ENCODE results near the genes PMCH, PAH, NT5DC3 and NFYB.

- PRO-cap, result no peak
CAGE:
- cytosol, long polyA minus RNA, result no peak
- cytosol, long polyA plus RNA, result start-site peak on the minus strand at chr12:102197828-102197840, 98 and 45 reads in 2 replicates
- long polyA plus RNA, result no peak
- nucleus, long polyA minus RNA, result no peak
- nucleus, long polyA plus RNA, result no peak
Observed at GRCh38 chr12:102197557-102197918, at the start of gene PMCH. Gene PMCH, minus strand, starts transcription at chr12:102197833.

- PRO-cap, result no peak
CAGE:
- cytosol, long polyA minus RNA, result no peak
- cytosol, long polyA plus RNA, result no peak
- long polyA plus RNA, result no peak
- nucleus, long polyA minus RNA, result no peak
- nucleus, long polyA plus RNA, result no peak
Observed at GRCh38 chr12:102429604-102430313, 50.6 kb downstream of the IGF1 start.

- PRO-cap, result no peak
CAGE:
- cytosol, long polyA minus RNA, result no peak
- cytosol, long polyA plus RNA, result no peak
- long polyA plus RNA, result no peak
- nucleus, long polyA minus RNA, result no peak
- nucleus, long polyA plus RNA, result no peak
Observed at GRCh38 chr12:102917037-102917937, at the start of gene PAH. Gene PAH, minus strand, starts transcription at chr12:102917244.

DNA sequence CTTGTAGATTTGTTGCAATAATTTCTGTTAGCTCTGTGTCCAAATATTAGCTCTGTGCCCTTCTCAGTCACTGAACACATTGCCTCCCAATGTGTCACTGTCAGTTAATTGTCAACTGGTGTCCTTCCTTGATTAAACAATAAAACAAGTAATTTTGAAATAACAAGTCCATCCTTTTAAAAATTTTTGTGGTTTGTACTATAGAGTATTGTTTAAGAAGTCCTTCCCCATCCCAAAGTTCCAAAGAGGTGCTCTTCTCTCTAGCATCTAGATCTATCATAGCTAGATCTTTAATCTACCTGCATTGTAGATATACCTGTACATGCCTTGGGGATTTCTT, 4.3 kb upstream of the PAH start:
- PRO-cap, result no peak
CAGE:
- cytosol, long polyA minus RNA, result no peak
- cytosol, long polyA plus RNA, result no peak
- long polyA plus RNA, result no peak
- nucleus, long polyA minus RNA, result no peak
- nucleus, long polyA plus RNA, result no peak

GRCh38 chr12:102961092-102961839, 3.8 kb downstream of the ASCL1 start:
- PRO-cap, result no peak
CAGE:
- cytosol, long polyA minus RNA, result no peak
- cytosol, long polyA plus RNA, result no peak
- long polyA plus RNA, result no peak
- nucleus, long polyA minus RNA, result no peak
- nucleus, long polyA plus RNA, result no peak

- PRO-cap, result no peak
CAGE:
- cytosol, long polyA minus RNA, result no peak
- cytosol, long polyA plus RNA, result no peak
- long polyA plus RNA, result no peak
- nucleus, long polyA minus RNA, result no peak
- nucleus, long polyA plus RNA, result no peak
Observed at GRCh38 chr12:103175352-103175998, 218.0 kb downstream of the ASCL1 start.

GRCh38 chr12:103673830-103674438, 86.9 kb downstream of the STAB2 start:
- PRO-cap, result no peak
CAGE:
- cytosol, long polyA minus RNA, result no peak
- cytosol, long polyA plus RNA, result no peak
- long polyA plus RNA, result no peak
- nucleus, long polyA minus RNA, result no peak
- nucleus, long polyA plus RNA, result no peak

- PRO-cap, result no peak
CAGE:
- cytosol, long polyA minus RNA, result no peak
- cytosol, long polyA plus RNA, result no peak
- long polyA plus RNA, result no peak
- nucleus, long polyA minus RNA, result no peak
- nucleus, long polyA plus RNA, result no peak
Observed at GRCh38 chr12:103801974-103802925, 38.8 kb downstream of the NT5DC3 start.

- PRO-cap, result bidirectional peak, plus-strand start at chr12:103841444, minus-strand start at chr12:103841234; unidirectional peak, minus-strand start at chr12:103841798
CAGE:
- cytosol, long polyA minus RNA, result no peak
- cytosol, long polyA plus RNA, result no peak
- long polyA plus RNA, result no peak
- nucleus, long polyA minus RNA, result no peak
- nucleus, long polyA plus RNA, result no peak
Observed at GRCh38 chr12:103841150-103842411, at the start of gene NT5DC3. Gene NT5DC3, minus strand, starts transcription at chr12:103841234.

DNA sequence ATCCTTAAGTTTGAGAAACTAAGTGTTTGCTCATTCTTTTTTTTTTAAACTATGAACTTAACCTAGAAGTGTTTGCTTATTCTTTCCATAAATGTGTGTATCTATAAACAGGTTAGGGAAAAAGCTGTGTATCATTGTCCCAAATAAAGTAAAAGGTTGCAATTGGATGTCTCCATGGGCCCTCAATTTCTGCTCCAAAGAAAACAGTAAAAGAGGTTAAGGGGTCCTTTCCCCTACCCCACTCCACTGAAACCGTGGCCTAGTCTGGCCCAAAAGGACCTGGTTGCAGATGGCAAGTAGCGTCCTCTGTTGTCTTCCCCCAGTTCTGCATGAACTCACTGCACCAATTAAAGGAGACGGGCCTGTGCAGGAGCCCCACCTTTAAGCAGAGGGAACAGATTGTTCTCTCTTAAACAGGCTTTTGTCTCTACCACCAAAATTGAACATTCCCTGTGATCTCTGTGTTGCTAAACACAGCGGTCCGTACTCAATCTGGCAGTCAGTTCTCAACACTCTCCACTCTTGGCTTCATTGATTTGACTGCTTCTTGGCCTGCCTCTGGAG, 7.7 kb upstream of the NT5DC3 start:
- PRO-cap, result no peak
CAGE:
- cytosol, long polyA minus RNA, result no peak
- cytosol, long polyA plus RNA, result no peak
- long polyA plus RNA, result no peak
- nucleus, long polyA minus RNA, result no peak
- nucleus, long polyA plus RNA, result no peak

- PRO-cap, result no peak
CAGE:
- cytosol, long polyA minus RNA, result no peak
- cytosol, long polyA plus RNA, result no peak
- long polyA plus RNA, result no peak
- nucleus, long polyA minus RNA, result no peak
- nucleus, long polyA plus RNA, result no peak
Observed at GRCh38 chr12:103880423-103881259, 39.6 kb upstream of the NT5DC3 start.

DNA sequence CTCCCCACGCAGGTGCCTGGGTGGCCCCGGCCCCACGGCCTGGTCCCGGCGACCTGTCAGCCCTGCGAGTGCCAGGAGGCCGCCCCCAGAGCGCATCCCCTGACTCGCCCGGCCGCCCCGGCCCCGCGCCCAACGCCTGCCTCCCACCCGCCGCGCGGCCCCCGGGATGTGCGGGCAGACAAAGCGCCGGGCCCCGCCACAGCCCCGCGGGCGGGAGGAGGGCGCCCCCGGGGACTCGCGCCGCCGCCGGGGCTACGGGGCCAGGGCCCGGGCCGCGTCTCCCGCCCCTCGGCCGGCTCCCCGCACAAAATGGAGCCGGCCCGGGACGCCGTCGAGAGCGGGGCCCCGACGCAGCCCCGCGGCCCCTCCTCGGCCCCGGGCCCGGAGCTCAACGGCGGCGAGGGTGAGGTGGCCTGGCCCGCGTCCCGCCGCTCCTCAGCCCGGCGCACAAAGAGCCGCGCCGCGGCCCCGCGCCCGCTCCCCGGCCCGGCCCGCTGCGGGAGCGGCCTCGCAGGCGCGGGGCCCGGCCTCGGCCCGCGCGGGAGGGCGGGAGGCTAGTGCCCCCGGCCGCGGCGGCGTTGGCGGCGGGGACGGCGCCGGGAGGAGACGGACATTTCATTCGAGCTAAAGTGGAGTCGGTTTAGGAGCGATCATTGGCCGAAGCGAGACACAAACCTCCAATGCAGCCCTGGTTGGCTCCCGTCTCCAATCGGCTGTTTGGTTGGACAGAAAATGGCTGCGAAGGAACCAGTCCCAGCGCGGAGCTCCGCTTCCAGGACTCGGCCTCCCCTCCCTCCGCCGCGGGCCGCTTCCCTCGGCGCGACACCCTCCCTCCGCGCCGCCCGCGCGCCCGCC, at the start of gene NFYB:
Gene NFYB (minus strand): TSS at position 745 of the 855 bp plus-strand sequence.
- PRO-cap, result bidirectional peak, plus-strand start outside the sequence, minus-strand start at position 715 of the sequence
CAGE:
- cytosol, long polyA minus RNA, result start-site peak on the minus strand centred at position 738 of the sequence, 23 bp wide, 35 reads
- cytosol, long polyA plus RNA, result start-site peak on the minus strand centred at position 738 of the sequence, 68 bp wide, 89 and 155 reads in 2 replicates
- long polyA plus RNA, result start-site peak on the minus strand centred at position 752 of the sequence, 97 bp wide, 122 and 107 reads in 2 replicates
- nucleus, long polyA minus RNA, result start-site peak on the minus strand centred at position 591 of the sequence, 110 bp wide, 25 reads; start-site peak on the minus strand centred at position 722 of the sequence, 17 bp wide, 53 reads
- nucleus, long polyA plus RNA, result start-site peak on the minus strand centred at position 682 of the sequence, 130 bp wide, 35 and 99 reads in 2 replicates

- PRO-cap, result bidirectional peak, plus-strand start at chr12:104288925, minus-strand start at chr12:104288780; bidirectional peak, plus-strand start at chr12:104289143, minus-strand start at chr12:104289114
CAGE:
- cytosol, long polyA minus RNA, result no peak
- cytosol, long polyA plus RNA, result start-site peak on the plus strand at chr12:104288878-104289020, 195 and 195 reads in 2 replicates
- long polyA plus RNA, result start-site peak on the plus strand at chr12:104288919-104288932, 117 and 93 reads in 2 replicates
- nucleus, long polyA minus RNA, result no peak
- nucleus, long polyA plus RNA, result no peak
Observed at GRCh38 chr12:104288401-104289329, 14.9 kb upstream of the EID3 start.

GRCh38 chr12:104664829-104665523, 208.2 kb downstream of the CHST11 start:
- PRO-cap, result no peak
CAGE:
- cytosol, long polyA minus RNA, result no peak
- cytosol, long polyA plus RNA, result no peak
- long polyA plus RNA, result no peak
- nucleus, long polyA minus RNA, result no peak
- nucleus, long polyA plus RNA, result no peak

DNA sequence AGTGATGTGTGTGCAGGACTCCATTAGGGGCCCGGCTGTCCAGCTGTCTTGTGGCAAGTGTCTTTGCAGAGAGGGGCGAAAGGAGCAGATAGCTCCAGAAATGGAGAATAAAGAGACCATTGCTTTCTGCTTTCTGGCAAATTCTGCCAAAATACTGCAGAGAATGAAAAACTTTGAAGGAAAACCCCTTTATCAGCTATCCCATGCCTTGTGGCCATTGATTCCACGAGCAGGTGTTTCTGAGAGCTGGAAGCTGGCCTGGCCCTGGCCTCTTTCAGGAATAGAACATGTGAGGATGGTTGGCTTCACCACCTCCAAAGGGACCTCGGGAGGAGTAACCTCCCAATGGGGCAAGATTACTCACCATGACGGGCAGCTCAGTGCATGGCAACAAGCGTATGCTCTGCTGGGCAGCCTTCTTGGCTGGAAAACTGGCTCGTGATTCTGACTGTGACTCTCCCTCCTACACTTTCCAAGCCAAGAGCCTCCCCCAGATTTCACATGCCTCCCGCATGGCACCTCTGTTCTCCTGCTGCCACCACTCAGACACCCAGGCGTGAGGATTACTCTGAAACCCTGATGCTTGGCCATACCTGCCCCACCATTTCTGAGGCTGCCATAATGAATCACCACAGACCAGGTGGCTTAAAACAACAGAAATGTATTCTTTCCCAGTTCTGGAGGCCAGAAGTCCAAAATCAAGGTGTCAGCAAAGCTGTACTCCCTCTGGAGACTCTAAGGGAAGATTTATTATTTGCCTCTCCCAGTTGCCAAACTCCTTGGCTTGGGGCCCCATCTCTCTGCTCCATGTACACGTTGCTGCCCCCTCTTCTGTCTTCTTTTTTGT, 215.8 kb downstream of the CHST11 start:
- PRO-cap, result no peak
CAGE:
- cytosol, long polyA minus RNA, result no peak
- cytosol, long polyA plus RNA, result no peak
- long polyA plus RNA, result no peak
- nucleus, long polyA minus RNA, result no peak
- nucleus, long polyA plus RNA, result no peak

- PRO-cap, result no peak
CAGE:
- cytosol, long polyA minus RNA, result no peak
- cytosol, long polyA plus RNA, result no peak
- long polyA plus RNA, result no peak
- nucleus, long polyA minus RNA, result no peak
- nucleus, long polyA plus RNA, result no peak
Observed at GRCh38 chr12:104957109-104957696, 887 bp downstream of the SLC41A2 start.

- PRO-cap, result no peak
CAGE:
- cytosol, long polyA minus RNA, result no peak
- cytosol, long polyA plus RNA, result no peak
- long polyA plus RNA, result no peak
- nucleus, long polyA minus RNA, result no peak
- nucleus, long polyA plus RNA, result no peak
Observed at GRCh38 chr12:105163922-105164350, 56.4 kb downstream of the WASHC4 start.

GRCh38 chr12:105229256-105230286, 6.4 kb downstream of the APPL2 start:
- PRO-cap, result no peak
CAGE:
- cytosol, long polyA minus RNA, result no peak
- cytosol, long polyA plus RNA, result no peak
- long polyA plus RNA, result no peak
- nucleus, long polyA minus RNA, result no peak
- nucleus, long polyA plus RNA, result no peak

- PRO-cap, result no peak
CAGE:
- cytosol, long polyA minus RNA, result no peak
- cytosol, long polyA plus RNA, result no peak
- long polyA plus RNA, result no peak
- nucleus, long polyA minus RNA, result no peak
- nucleus, long polyA plus RNA, result no peak
Observed at GRCh38 chr12:105234130-105234935, 1.6 kb downstream of the APPL2 start.

- PRO-cap, result no peak
CAGE:
- cytosol, long polyA minus RNA, result no peak
- cytosol, long polyA plus RNA, result no peak
- long polyA plus RNA, result no peak
- nucleus, long polyA minus RNA, result no peak
- nucleus, long polyA plus RNA, result no peak
Observed at GRCh38 chr12:106022431-106022994, 116.2 kb downstream of the NUAK1 start.